ENCODE measurements around a stretch of chr13.

DNA sequence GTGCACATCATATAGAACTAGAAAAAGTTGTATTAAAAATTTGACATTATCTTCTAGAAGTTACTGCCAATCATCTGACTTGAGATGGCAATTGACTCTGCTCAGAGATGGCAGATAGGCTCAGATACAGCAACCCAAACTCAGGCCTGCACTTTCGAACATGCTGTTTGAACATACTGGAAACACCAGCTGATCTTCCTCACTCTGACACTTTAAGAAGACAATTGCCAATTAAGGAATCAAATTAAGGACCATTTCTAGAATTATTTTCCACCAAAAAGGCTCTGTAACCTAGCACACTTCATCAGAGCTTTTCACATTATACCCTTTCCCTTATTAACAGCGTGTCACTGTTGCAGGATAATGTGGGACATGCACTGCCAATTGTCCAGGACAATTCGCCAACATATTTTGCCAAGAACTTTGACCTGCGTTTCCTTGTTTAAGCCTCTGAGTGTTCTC lies 13.5 kb downstream of the COL4A1 start:
- PRO-cap, result no peak

DNA sequence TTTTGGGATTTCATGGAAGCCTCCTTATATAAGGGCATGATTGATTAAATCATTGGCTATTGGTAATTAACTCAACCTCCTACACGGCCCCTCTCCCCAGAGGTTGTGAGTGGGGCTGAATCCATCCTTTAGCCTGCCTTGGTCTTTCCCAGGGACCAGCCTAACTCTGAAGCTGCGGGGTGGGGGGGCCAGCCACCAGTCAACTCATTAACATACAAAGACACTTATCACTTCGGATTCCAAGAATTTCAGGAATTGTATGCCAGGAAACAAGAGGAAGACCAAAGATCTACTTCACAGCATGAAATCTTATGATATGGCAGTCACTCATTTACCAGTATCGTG lies 9.9 kb downstream of the COL4A1 start:
- PRO-cap, result no peak

DNA sequence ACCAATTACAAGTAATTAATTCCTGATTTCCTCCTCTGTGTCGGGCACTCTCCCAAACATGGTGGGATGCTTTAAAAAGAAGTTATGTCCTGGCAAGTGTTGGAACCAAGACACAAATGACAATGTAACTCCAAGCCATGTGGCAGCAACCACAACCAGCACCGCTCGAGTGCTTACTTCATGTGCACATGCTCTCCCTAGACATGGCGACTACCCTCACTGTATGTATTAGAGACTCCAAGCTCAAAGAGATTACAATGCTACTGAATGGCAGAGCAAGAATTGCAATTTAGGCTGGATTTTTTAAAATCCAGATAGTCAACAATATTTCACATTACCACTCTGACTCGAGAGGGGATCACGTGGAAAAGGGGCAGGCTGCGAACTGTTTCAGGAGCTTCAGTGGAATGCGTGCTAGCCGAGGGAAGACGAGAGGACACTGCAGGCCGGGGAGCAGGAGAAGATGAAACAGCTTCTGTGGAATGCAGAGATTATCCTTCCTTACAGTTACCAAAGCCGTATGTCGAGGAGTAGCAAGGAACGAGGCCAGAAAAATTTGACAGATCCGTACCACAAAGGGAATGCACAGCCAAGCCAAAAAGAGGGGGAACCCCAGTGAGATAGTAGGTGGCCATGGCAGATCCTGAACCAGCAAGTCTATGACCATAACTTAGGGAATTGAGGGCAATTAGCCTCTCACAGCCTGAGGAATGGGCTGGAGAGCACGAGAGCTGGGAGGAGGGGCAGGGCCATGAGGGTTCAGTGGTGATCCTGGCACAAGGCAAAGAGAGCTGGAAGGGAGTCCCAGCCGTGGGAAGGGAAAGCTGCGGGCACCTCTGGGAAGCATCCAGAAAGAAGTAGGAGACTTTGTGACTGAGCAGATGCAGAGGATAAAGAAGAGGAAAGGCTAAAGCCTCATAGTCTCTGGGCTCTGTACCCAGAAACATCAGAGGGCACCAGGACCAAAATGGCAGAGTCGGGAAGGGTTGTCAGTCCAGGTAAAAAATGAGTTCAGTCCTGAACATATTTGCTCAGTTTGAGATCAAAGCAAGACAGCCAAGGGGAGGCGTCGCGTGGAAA lies 5.3 kb downstream of the COL4A1 start:
- PRO-cap, result no peak

GRCh38 chr13:110308877-110309696 lies 2.0 kb downstream of the COL4A2 start:
- PRO-cap, result no peak

- PRO-cap, result no peak
Measured at GRCh38 chr13:110322012-110322848, 15.1 kb downstream of the COL4A2 start.

GRCh38 chr13:110347509-110348568 lies 40.8 kb downstream of the COL4A2 start:
- PRO-cap, result no peak

GRCh38 chr13:110400540-110401256 lies 93.6 kb downstream of the COL4A2 start:
- PRO-cap, result no peak

DNA sequence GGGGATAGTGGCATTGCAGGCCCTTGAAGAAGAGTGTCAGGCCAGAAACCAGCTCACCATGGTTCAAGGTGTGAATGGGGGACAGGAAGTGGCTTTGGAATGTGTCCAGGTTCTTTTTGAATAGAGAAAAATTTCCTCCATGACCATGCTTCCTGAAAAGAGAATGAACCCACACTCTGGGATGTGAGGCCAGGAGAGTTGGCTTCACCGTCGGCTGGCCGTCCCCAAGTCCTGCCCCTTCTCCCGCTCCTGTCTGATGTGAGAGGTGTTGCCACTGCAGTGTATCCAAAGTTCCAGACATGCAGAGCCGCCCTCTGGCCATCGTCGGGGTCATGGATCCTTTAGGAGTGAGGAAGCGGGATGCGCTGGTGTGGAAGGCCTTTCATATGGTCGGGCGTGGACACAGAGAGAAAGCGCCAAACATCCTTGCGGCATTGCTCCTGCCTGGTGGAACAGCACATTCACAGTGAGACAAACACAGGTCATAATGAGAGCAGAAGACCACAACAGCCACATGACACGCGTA lies 101.2 kb downstream of the COL4A2 start:
- PRO-cap, result no peak

- PRO-cap, result no peak
Measured at GRCh38 chr13:110431763-110432178, 124.7 kb downstream of the COL4A2 start.

DNA sequence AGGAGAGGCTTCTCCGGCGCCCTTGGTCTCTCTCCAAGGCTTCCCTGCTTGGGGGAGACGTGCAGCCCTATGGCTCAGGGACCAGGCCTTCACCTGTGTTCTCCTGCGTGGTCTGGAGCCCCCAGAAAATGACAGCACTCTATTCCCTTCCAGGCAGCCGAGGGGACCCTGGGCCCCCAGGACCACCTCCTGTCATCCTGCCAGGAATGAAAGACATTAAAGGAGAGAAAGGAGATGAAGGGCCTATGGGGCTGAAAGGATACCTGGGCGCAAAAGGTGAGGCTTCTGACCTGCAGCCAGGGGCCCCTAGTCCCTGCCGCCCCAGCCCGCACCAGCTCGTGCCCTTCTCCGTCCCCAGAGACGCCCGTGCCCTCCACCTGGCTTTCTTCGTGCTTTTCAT lies 76.8 kb downstream of the RAB20 start:
- PRO-cap, result no peak

DNA sequence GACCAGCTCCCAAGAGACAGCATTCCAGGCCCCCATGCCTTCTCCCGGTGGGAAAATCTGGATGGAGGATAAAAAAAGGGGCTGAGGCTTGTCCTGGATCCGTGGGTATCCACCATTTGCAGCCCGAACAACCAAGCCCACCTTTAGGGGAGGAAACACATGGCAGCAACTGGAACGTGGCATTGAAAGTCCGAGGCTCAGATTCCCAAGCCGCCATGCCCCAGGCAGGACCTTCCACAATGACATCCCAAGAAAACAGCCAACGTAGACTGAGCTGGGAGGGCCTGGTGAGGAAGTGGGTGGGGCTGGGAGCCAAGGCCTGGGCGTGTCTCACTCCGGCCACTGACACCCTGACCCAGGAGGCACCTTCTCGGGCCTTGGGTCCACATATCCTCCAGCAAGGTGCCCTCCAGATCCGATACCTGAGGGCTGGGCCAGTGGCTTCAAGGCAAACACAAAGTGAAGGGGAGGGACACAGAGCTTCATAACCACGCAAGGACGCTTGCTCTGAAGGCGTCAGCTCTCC lies 43.0 kb downstream of the RAB20 start:
- PRO-cap, result no peak

- PRO-cap, result no peak
Measured at GRCh38 chr13:110616737-110617074, 1.4 kb downstream of the NAXD start.

DNA sequence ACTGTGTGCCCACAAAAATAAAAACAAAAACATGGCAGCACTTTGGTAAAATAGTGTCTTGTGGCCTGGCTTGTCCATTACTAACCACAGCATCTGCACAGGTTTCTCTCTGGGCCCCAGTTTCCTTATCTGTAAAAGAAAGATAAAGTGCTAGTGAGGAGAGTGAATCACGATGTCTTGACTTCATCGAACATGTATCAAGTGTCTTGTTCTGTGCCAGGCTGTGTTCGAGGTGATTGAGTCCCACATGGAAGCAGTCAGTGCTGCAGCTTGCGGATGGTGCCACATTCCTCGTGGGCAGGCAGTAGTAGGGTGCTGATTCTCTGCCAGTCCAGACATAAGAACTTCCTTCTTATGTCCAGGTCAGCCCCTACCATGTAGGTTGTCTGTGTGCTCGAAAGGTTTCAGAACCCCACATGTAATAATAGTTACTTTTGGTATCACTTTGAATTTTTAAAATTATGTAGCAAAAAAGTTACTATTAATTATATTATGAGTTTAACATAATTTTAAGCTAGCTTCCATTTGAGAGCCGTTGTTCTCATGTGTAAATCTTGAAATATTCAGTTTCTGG lies 2.4 kb downstream of the NAXD start:
- PRO-cap, result no peak

GRCh38 chr13:110719349-110719593 lies 5.8 kb downstream of the ING1 start:
- PRO-cap, result no peak

GRCh38 chr13:110811089-110811703 lies 97.7 kb downstream of the ING1 start:
- PRO-cap, result no peak

DNA sequence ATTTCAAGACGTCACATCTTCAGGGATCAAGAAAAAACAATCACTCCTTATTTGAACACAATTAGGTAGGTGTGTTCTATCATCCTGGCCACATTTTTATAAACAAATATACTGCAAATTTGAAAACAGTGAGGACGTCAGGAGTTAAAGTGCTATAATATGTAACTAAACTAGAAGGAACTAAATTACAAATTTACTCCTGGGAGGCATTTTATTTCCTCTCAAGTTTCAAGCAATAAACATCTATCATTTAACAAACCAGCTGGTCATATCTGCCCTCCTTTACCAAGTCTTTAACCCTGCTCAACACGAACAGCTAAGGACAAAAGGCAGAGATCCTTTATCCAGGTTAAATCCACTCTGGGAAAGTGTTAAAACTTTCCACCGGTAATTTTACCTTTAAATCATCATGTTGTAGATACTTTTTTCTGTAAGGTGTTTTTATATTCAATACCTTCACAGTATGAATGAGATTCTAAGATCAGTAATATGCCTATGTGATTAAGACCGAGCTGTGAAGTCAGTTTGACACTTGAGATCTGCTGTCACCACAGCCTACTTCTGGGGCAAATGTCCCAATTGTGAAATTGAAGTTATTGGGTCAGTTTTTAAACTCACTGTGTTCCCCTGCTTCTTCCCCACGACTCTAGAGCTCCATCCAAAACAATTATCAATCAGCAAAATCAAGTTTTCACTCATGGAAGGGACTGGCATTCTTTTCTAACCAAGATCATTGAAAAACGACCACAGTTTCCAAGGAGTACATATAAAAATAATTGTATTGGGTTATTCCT lies 26.3 kb downstream of the ANKRD10 start:
- PRO-cap, result no peak

DNA sequence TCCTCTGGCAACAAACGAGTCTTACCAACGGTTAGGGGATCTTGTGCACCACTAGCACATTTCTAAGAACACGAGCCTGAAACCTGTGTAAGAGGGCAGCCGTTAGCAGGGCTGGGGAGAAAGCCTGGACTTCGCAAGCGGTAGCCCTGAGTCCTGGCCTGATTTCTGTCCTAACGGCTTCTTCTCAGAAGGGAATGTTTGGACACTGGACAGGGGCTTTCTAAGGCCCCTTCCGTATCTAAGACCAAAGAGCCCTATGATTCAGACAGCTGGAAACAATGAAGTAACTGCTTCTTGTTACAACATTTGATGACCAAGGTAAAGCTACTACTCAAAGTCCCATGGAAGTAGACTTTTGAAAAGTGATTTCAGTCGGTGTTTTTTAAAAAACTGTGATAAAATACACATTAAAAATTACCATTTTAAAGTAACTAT lies 2.2 kb downstream of the ANKRD10 start:
- PRO-cap, result no peak

- PRO-cap, result no peak
Measured at GRCh38 chr13:111115647-111116161, 594 bp downstream of the ARHGEF7 start.

- PRO-cap, result unidirectional peak, plus-strand start at chr13:111184177
Measured at GRCh38 chr13:111184100-111184289, 68.9 kb downstream of the ARHGEF7 start.

DNA sequence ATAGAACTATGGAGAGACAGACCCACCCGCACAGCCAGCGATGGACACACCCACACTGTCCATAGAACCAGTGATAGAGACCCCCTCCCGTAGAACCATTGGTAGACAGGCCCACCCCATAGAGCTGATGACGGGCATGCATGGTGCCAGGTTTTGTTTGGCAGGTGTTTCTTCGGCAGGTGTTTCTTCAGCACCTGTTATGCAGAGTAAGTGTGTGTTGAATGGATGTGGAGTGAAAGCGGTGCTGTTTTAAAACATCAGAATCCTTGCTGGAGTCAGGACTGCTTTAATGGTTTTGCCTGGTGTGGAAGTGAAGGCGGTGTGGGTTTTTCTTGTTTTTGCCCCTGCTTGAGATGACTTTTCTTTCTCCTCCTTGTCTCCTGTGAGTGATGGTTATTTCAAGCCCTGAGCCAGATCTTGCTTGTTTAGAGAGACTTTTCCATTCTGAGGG lies 88.1 kb upstream of the TEX29 start:
- PRO-cap, result no peak